Measurements from ENCODE around the gene NUDT1.

- PRO-cap, result no peak
Measured at GRCh38 chr7:1505626-1506107, 1.5 kb upstream of the INTS1 start.

DNA sequence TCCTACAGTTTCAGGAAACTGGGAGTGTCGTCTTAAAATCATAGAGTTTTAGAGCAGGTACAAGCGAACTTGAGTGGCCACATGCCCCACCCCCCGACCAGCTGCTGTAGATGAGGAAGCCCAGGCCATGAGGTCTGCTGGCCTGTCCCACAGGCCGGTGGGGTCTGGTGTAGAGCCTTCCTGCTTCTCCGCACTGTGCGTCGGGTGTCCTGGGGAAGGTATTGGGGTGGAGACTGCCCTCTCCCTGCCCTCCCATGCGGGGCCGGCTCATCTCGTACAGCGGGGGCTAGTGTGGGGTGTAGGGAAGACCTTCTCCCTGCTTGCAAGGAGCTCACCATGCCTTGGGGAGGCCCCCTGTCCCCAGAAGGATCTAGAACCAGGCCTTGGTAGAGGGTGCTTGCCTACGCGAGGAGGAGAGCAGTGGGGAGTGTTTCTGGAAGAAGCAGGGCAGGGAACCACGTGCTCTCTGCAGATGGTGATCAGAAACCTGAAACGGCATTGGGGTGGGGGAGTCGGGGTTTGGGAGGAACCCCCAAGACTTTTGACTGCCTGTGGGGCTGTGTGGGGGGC lies 2.6 kb downstream of the MAFK start:
- PRO-cap, result bidirectional peak, plus-strand start at position 35 of the sequence, minus-strand start outside the sequence

GRCh38 chr7:1536629-1537820 lies 6.5 kb downstream of the MAFK start:
- PRO-cap, result bidirectional peak, plus-strand start at chr7:1536819, minus-strand start at chr7:1536837; bidirectional peak, plus-strand start at chr7:1537487, minus-strand start at chr7:1537326

GRCh38 chr7:1537867-1538978 lies 7.7 kb downstream of the MAFK start:
- PRO-cap, result bidirectional peak, plus-strand start at chr7:1538293, minus-strand start at chr7:1538011

GRCh38 chr7:1538979-1539514 lies 8.5 kb downstream of the MAFK start:
- PRO-cap, result bidirectional peak, plus-strand start at chr7:1539131, minus-strand start at chr7:1539117

DNA sequence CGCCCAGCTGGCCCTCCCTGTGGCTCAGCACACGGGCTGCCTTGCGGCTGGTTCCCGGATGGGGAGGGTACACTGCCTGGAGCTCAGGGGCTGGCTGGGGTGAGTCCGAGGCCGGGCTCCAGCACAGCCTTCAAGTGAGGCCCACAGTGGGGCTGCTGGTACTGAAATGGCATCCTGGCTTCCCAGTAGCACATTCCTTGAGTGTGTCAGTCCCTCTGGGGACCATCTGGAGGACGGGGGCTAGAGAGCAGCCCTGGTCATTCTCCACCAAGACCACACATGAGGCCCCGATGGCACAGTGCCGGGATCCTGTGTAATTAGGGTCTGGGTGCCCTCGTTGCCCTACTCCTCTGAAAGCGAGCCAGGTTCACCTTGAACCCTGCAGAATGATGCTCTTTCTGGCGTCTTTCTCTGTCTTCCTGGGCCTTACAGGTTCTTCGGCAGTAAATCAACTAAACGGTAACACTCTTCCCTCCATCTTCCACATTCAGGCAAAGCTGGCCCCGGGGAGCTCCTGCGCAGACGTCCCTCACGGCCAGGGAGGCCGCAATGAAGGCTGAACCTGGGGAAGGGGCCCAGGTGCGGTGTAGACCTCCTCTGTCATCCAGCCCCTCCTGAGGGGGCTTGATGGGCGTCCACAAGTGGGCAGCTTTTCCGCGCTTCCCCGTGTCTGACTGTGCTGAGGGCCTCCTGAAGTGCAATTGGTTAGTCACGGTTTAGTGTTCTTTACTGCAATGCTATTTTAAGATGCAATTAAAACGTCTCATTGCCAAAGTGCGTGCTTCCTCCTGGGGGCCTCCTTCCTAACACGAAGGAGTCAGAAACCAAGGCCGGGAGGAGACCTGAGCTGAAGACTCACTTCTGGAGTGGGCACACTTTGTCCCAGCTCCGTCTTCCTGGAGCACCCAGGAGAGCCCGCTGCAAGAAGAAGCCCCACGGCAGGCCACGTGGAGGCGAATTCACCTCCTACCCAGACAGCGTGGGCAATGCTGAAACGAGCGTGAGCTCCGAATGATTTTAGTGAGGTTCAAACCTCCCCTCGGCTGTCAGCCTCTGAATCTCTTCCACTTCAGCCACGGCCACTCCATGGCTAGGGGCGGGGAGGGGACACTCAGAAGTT lies 173.1 kb downstream of the ELFN1 start:
- PRO-cap, result no peak

- PRO-cap, result bidirectional peak, plus-strand start at chr7:2020028, minus-strand start at chr7:2019860
Measured at GRCh38 chr7:2019342-2020495, 213.0 kb downstream of the MAD1L1 start.

- PRO-cap, result no peak
Measured at GRCh38 chr7:2037256-2037896, 195.4 kb downstream of the MAD1L1 start.

DNA sequence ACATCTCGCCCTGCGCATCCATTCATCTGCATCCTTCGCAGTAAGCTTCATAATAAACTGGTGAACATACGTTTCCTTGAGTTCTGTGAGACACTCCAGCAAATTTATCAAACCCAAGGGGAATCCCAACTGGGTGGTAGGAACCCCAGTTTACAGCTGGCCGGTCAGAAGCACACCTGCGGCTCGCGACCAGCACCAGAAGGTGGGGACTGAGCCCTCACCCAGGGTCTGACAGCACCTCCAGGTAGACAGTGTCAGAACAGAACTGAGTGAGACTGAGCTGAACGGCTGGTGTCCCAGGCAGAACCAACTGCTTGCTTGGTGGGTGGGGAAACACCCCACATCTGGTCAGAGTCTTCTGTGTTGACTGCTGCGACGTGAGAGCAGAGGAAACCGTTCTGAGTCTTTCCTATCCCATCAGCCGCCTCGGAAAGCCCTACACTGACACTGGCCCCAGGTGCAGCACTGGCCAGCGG lies 160.8 kb downstream of the MAD1L1 start:
- PRO-cap, result no peak

DNA sequence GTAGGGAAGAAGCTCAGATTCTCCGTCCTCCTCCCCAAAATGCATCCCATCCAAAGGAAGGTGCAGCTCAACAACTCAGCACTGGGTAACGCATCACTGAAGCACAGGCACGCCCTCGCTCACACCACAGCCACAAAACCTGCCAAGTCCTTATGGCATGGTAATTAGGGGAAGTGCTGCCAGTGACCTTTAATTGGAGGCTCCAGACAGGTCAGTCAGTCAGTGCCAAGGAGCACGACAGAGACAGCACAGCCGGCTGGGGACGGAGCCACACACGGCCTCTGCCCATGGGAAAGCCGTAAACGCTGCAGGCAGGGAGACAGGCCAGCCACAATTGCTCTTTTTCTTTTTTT lies 146.6 kb downstream of the MAD1L1 start:
- PRO-cap, result no peak

GRCh38 chr7:2118689-2119427 lies 113.9 kb downstream of the MAD1L1 start:
- PRO-cap, result no peak

- PRO-cap, result no peak
Measured at GRCh38 chr7:2193145-2193676, 39.5 kb downstream of the MAD1L1 start.

DNA sequence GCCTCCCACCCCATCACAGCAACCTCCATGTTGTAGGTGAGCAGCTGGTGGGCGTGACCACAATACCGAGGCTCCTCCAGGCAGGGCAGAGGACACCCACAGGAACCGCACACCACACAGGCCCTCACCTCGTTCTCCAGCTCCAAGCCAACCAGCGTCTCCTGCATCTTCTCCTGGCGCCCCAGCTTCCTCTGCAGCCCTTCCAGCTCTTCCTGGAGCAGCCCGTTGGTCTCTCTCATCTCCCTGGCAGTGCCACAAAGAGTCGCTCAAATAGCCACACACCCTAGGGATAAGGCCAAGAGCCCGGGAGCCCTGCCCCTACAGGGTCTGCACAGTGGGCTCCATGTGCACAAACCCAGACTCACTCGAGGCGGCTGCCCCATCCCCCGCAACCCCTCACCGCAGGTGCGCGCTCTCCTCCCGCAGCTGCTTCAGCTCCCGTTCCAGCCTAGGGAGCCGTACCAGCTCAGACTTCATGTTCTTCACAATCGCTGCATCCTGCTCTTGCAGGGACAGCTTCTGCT lies 16.9 kb downstream of the MAD1L1 start:
- PRO-cap, result no peak

DNA sequence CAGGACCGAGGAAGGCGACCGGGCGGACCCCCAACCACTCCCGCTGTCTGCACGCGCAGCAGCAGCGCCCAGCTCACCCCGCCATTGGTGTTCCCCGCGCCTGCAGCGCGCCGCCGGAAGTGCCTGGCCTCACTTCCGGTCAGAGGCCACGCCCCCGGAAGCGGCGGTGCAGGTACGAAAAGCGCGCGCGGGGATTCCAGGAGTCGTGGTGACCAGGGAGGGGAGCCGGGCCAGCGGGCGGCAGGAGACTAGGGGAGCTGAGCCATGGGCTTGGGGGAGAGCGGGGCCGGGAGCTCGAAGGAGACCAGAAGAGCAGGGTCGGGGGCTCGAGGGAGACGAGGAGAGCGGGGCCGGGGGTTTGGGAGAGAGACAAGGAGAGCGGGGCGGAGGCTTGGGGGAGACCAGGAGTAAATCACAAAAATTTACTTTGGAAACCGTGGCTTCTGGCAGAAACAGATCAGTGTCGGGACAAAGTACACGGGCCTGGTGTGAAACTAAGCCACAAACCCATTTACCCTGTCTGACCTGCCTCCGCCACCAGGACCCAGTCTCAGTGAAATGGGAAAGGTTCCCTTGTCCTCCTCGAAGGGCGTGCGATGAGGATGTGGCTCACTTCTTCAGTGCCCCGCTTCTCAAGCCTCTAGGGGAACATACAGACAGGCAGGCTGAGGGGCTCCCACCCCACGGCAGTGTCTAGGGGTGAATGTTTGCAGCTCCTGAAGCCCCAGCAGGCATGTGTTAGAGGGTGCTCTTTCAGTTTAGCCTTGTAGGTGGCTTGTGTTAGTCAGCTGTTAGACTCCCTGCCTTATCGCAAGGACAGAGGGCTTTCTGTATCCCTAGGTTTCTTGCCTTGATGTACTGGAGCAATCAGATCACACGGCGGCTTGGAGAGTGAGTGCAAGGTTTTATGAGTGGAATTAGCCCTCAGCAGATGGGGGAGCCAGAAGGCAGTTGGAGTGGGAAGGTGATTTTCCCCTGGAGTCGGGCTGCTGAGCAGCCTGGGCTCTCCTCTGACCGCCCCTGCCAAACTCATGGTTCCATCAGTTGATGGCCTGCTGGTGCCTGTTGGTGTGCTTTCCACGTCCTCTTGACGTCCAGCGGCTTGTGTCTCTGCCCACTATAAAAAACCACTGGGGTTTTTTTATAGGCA lies at the start of gene NUDT1:
Gene NUDT1, plus strand, starts transcription at position 142 of the 1,150 bp plus-strand sequence.
- PRO-cap, result bidirectional peak, plus-strand start at position 142 of the sequence, minus-strand start at position 86 of the sequence

DNA sequence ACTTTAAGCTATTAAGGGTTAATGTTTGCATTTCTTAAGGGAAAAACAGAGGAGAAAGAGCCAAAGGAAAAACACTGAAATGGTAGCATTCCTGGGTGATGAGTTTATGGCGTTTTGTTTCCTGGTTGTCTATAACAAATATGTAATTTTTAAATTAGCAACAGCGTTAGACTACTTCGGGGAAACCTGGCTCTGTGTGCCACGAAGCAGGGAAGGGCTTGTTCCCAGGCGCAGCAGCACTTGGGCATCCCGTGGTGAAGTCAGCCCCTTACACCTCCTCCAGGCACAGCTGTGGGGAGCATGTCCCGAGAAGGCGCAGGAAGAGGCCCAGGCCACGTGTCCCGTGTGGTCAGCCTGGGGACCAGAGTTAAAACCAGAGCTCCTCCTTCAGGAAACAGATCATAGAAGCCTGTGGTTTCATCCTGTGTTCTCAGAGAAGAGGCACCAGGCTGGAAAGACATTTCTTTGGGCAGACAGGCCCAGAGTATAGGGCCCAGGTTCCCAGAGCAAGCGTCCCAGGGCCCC lies 6.9 kb downstream of the NUDT1 start:
- PRO-cap, result unidirectional peak, plus-strand start at position 433 of the sequence

DNA sequence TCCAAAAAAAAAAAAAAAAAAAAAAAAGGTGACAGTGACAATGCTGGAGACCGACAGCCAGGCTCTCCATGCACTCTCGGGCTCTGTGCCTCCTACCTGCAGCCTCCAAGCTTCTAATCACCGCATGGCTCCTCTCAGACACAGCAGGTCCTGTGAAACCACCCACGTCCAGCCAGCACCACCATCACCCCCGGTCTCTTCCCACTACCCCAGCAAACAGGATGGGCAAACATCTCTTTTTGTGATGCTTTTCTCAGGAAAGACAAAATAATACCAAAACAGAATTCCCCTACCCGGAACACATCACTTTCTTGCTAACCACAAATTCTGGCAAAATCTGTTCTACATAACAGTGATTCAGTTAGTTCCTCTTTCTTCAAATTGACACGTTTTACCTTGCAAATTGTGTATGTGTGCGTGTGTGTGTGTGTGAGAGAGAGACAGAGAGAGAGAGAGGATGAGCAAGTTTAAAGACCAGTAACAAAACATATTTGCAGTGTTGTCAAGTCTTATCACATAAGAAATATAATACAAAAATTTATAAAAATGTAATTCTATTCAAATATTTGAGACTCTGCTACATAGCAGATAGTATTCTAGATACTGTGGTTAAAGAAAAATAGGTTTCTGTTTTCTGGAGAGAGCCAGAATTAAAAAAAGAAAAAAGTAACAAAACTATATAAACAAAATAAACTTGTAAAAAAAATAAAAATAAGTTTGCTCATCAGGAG lies 6.4 kb downstream of the SNX8 start:
- PRO-cap, result no peak

- PRO-cap, result no peak
Measured at GRCh38 chr7:2355762-2355943, 1.0 kb downstream of the EIF3B start.

GRCh38 chr7:2376571-2377242 lies 22.1 kb downstream of the EIF3B start:
- PRO-cap, result no peak

GRCh38 chr7:2380041-2380775 lies 23.2 kb upstream of the CHST12 start:
- PRO-cap, result no peak

- PRO-cap, result no peak
Measured at GRCh38 chr7:2478453-2478875, 2.3 kb upstream of the GRIFIN start.